Calu3 (cell line): ENCODE results near the genes SCLY and KLHL30.

- PRO-cap: no peak
Observed at GRCh38 chr2:237676303-237676696, 48.9 kb downstream of the LRRFIP1 start.

- PRO-cap: bidirectional peak, plus-strand start at chr2:237694709, minus-strand start at chr2:237694587
Observed at GRCh38 chr2:237694251-237694964, 67.0 kb downstream of the LRRFIP1 start.

- PRO-cap: no peak
Observed at GRCh38 chr2:237712143-237713440, 85.2 kb downstream of the LRRFIP1 start.

- PRO-cap: no peak
Observed at GRCh38 chr2:237742466-237743056, 56.0 kb upstream of the RBM44 start.

DNA sequence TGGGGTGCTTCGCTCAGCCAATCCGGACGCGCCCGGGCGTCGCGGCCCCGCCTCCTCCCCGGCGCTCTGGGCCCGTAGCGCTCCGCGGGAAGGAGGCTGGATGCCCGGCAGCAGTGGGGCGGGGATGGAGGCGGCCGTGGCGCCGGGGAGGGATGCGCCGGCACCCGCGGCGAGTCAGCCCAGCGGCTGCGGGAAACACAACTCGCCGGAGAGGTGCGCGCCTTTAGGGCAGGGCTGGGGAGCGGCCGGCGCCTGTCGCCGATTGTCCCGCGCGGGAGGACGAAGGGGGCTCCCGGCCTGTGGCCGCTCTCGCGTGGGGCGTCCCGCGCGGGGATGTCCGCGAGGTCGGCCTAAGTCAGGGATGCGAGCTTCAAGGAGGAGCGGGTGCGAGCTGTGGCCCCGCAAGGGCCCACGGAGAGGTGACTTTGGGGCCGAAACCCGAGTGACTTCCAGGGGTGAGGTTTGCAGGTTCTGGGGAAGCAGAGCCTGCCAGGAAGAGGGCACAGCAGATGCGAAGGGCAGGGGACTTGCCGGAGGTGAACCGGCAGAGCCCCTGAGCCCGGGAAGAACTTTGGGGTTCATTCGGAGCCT, at the start of gene SCLY:
TSS of gene SCLY (plus strand) at position 71 of the 591 bp plus-strand sequence.
- PRO-cap: bidirectional peak, plus-strand start at position 94 of the sequence, minus-strand start outside the sequence; unidirectional peak, plus-strand start at position 508 of the sequence

DNA sequence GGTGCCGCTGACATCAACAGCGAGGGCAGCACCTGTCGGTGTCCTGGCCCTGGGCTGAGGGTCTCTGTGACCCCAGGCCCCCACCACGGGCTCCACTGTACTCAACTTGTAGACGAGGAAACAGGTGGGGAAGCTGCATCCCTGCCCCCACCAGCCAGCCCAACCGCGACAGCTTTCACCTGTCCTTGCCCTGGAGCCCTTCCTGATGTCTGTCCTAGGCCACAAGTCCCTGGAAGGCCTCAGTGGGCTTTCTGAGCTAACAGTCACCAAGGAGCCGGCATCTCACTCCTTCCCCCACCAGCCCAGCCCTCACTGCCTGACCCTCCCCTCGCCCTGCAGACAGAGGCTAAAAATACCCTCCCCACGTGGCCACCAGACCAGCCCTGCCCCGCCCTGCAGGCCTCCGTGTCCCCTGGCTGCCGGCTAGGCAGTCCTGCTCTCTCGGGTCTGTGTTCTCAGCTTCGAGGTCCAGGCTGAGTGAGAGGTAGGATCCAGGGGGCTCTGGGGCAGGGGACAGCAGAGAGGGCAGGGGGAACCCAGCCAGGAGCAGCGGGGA, at the start of gene KLHL30:
TSS of gene KLHL30 (plus strand) at position 394 of the 556 bp plus-strand sequence.
- PRO-cap: no peak

- PRO-cap: no peak
Observed at GRCh38 chr2:238252739-238253465, 13.1 kb upstream of the HES6 start.

- PRO-cap: no peak
Observed at GRCh38 chr2:238337589-238338193, 17.4 kb downstream of the TRAF3IP1 start.

DNA sequence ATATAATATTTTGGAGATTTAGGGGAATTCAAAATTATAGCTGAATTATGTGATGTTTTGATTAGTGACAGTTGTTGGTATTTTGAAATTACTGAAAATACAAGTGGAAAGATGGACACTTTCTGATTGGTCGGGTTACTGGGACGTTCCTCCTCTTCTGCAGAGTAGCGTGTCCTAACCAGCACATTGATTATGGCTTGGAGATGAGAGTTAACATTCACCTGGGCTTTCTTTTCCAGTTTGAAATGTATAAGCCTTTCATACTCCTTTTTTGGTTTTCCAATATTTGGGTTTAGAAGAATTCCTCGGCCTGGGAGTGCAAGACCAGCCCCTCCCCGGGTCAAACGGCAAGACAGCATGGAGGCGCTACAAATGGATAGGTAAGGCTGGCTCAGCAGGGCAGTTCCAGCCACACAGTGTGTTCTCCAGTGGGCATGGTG, 28.7 kb downstream of the TRAF3IP1 start:
- PRO-cap: no peak

GRCh38 chr2:238403726-238404520, 22.8 kb upstream of the ASB1 start:
- PRO-cap: no peak

DNA sequence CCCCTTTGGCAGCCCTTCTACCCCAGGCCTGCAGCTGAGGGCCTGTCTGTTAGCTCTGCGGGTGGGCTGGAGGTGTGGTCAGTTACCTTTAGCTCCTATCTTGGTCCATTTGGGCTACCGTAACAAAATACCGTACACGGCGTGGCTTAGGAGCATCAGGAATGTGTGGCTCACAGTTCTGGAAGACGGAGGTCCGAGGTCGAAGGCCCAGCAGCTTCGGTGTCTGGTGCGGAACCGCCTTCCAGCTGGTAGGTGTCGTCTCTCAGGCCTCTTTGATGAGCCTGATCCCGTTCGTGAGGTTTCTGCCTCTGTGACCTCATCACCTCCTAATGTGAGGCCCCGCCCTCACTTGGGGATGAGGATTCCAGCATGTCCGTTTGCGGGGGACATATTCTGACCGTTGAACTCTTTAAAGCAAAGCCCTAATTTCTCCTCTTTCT, 127.7 kb downstream of the ASB1 start:
- PRO-cap: no peak

- PRO-cap: no peak
Observed at GRCh38 chr2:238699849-238700514, 147.9 kb upstream of the TWIST2 start.

- PRO-cap: no peak
Observed at GRCh38 chr2:238791403-238791714, 56.5 kb upstream of the TWIST2 start.

GRCh38 chr2:238967994-238968359, 120.1 kb downstream of the TWIST2 start:
- PRO-cap: no peak

DNA sequence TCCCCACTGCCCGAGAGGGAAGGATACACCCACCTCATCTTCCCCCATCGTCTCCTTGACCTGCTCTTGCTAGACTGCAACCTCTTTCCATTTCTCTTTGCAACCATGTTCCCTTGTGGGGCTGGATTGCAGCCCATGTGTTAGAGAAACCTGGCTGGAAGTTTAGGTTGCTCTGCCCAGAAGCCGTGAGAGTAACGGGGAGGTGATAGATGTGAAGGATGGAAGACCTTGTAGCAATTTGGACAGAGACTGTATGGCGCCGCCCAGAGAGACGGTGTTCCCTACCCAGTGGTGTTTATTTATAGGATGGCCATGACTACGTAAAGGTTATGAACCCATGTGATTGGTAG, 143.7 kb downstream of the TWIST2 start:
- PRO-cap: no peak

- PRO-cap: no peak
Observed at GRCh38 chr2:239052355-239053499, 204.8 kb downstream of the TWIST2 start.

DNA sequence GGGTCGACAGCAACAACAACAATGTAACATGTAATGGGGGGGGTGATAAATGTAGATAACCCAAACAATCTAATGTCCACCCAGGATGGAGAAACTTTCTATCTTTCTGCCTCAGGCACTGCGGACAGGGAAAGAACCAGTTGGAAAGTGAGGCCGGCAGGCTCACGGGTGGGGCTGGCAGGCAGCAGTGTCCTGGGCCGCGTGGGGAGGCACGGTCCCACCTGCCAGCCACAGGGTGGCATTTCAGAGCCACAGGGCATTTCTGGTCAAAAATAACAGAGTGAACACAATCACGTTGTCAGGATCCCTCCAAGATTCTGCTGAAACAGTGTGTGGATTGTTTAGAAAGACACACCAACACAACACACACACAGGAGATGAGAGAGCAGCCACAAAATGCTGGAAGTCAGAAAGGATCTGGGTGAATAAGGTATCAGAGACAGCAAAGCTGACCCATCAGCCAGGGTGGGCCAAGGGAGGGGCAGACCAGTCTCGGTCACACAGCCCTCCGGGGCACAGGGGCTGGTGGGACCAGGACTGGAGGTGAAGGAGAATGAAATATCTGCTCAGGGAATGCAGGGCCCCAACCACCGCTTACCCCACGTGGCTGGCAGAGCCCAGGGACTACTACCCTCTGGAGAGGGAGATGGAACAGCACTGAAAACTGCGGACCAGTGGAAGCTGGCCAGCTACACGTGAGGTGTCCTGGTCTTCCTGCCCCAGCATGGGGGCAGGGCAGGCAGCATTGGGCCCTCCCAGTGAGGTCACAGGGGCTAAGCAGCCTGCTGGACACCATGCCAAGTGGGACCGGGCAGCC, 174.0 kb downstream of the HDAC4 start:
- PRO-cap: no peak

GRCh38 chr2:239297448-239298163, 103.2 kb downstream of the HDAC4 start:
- PRO-cap: no peak

DNA sequence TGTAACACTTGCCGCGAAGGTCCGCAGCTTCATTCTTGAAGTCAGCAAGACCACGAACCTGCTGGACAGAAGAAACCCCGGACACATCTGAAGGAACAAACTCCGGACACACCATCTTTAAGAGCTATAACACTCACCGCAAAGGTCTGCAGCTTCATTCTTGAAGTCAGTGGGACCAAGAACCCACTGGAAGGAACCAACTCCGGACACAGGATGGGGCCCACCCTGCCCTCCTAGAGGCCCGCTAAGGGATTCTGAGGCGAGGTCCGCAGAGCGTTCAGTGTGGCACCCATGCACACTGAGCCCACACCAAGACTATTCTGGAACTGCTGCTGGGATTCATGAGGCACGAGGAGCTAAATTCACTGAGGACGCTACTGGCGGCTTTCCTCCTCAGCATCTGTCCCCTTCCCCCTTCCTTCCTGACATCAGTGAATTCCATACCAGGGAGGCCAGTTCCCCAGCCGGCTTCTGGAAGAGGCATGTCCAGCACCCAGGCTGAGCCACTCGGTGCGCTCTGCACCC, 11.4 kb downstream of the HDAC4 start:
- PRO-cap: no peak

DNA sequence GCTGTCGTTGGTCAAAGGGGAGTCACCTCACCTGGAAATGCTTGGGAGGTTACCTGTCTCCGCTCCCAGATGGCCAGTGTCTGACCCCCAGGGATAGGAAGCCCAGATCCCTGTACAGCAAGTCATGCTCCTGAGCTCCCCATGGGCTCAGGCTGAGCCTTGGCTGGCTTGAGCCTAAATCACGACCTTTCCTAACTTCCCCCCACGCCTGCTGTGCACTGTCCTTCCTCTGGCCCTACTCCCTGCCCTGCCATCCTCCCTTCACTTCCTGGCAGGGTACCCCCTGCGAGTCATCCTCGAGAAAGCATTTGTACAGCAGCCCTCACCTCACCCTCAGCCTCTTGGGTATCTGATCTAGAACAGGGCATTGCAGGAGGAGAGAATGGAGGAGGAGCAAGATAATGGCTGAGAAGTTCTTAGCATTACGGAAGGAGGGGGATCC, 9.2 kb upstream of the HDAC4 start:
- PRO-cap: unidirectional peak, minus-strand start at position 266 of the sequence